ENCODE results near the genes PDE3A, SPX and ABCC9.

- RRBS: no CpG with 5 or more reads among the region's 4 CpGs
Observed at GRCh38 chr12:19274406-19274977, 145.0 kb downstream of the PLEKHA5 start.

DNA sequence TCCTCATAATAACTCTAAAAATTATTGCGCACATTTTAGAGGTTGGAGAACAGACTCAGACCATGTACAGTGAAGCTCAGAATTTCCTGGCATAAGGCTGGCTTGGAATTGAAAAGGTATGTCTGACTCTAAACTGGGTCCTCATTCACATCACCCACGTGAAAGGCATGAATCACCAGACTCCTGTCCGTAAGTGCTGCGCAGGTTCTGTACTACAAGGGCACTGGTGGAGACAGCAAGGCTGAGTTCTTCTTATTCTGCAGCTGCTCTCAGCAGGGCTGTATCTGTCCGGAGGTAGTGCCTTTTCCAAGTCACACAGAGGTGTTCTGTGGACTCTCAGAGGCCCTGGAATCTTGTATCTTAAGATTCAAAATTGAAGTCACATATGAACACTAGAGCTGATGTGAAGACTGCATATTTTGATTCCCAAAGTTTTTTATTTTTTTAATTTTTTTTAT lies 27.4 kb upstream of the AEBP2 start:
- RRBS: no CpG with 5 or more reads among the region's 5 CpGs

GRCh38 chr12:19482590-19483143 lies 43.4 kb downstream of the AEBP2 start:
- RRBS: no CpG with 5 or more reads among the region's 9 CpGs

GRCh38 chr12:19581992-19583004 lies 143.0 kb downstream of the AEBP2 start:
- RRBS: no CpG with 5 or more reads among the region's 9 CpGs

DNA sequence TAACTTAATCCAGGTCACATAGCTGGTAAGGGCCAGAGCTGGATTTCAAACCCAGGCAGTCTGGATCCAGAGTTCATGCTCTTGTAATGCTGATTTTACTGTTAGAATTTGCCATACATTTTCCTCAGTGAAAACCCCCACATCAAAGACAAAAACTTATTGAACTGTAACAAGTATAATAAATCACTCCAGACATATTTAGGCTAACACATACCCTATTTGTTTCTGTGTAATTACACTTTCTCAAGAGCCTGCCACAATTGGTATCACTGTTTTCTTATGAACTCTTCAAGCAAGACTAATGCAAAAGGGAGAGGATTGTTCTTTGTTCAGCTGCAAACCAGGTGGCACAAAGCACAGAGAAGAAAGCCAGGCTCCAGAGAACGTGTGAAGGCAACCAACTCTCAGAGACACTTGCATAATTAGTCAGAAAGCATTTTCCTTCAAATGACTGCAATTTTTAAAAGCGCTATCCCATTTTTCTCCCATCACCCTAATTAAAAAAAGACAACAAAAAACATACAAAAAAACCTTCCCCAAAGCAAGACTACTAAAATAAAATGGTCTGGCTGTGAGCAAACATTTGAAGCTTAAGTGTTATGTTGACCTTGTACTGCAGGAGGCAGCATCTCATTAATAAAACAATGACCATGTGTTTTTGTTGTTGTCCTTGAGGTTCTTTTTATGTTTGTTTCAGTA lies 452.9 kb upstream of the PDE3A start:
- RRBS: no CpG with 5 or more reads among the region's 2 CpGs

DNA sequence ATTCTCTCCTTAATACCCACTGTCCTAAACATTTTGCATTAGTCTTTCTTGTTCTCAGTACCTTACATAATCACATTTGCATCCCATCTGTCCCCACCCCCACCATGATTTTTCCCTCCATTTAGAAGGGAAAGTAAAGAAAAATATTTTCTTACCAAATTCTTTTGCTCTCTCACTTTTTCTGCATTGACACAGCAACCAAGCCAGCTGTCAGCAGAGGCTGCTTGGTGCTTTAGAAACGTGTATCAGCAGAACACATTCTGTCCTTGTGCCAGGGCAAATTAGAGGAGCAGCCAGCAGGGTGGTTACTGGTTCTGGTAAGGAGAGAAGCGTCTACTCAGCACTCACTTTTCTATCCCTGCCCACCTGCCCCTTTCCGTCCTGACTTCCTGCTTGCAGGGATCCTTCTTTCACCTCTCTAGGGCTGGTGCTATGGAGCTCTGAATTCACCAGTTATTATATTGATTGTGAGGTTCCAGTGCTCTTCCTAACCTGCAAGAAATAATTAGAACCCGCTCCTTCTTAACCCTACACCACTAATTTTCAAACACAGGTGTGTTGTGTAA lies 327.5 kb upstream of the PDE3A start:
- RRBS: no CpG with 5 or more reads among the region's 4 CpGs

DNA sequence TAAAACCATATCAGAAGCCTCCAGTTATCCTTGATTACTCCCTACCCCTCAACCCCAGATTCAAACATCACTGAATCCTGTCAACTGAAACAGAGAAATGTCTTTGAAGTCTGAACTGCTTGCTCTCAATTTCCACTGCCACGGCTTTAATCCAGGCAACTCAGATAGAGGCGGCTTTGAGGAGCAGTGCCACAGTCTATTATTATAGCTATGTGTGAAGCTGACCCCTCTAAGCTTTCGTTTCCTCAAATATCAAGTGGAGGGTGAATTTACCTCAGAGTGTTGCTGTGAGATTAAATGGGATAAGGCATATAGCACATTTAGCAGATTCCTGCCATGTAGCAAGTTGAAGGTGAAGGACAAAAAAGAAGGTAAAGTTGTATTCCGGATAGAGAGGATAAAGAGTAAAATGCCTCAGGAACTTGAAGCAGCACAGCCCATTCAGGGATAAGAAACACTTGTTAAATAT lies 48.9 kb upstream of the PDE3A start:
- RRBS: no CpG with 5 or more reads among the region's 4 CpGs

DNA sequence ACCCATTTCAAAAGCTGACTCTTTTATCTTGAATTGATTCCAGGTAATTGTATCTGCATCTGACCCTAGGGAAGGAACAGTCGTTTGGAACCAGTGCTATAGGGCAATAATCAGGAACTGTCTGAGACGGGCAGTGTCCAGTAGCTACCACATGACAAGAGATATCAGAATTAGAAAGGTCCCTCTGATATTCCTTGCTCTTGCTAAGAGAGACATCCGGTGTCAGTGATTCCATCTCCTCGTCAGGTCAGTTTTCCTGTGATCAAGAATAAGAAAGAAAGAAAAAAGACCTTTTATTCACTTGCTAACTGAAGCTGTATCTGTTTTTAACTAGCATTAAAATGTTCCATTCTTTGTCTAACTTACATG lies 47.7 kb upstream of the PDE3A start:
- RRBS: no CpG with 5 or more reads among the region's 4 CpGs

DNA sequence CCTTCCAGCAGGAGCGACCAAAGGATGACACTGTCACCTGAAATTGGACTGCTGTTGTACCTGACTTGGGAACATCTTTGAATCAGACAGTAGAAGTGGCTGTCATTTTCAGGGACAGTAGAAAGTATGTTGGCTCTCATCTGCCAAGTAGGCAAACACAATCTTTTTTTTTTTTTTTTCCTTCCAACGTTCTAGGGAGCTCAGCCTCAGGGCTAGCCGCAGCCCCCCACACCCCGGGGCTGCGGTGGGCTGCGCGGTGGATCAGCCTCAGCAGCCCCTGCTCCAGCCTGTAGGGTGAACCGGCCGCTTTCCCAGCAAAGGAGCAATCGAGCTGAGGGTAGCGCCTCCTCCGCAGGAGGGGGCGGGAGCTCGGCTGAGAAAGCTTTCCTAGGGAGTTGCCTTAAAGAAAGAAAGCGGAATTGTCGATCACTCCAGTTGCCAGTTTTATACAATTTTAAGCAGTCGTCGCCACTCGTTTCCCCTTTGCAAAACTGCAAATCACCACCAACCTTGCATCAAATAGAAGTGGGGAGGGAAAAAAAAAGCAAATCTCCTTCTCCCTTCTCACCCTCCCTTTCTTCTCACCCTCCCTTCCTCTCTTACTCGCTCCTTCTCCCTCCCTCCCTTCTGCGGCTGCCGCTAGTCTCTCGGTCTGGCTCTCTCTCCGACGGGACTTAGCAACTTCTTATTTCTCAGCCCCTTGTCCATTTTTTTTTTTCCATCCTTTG lies at the start of gene PDE3A:
Gene PDE3A (plus strand): TSS at position 639 of the 728 bp plus-strand sequence.
- RRBS: 2% methylated on average over 5 of the region's 25 CpGs

DNA sequence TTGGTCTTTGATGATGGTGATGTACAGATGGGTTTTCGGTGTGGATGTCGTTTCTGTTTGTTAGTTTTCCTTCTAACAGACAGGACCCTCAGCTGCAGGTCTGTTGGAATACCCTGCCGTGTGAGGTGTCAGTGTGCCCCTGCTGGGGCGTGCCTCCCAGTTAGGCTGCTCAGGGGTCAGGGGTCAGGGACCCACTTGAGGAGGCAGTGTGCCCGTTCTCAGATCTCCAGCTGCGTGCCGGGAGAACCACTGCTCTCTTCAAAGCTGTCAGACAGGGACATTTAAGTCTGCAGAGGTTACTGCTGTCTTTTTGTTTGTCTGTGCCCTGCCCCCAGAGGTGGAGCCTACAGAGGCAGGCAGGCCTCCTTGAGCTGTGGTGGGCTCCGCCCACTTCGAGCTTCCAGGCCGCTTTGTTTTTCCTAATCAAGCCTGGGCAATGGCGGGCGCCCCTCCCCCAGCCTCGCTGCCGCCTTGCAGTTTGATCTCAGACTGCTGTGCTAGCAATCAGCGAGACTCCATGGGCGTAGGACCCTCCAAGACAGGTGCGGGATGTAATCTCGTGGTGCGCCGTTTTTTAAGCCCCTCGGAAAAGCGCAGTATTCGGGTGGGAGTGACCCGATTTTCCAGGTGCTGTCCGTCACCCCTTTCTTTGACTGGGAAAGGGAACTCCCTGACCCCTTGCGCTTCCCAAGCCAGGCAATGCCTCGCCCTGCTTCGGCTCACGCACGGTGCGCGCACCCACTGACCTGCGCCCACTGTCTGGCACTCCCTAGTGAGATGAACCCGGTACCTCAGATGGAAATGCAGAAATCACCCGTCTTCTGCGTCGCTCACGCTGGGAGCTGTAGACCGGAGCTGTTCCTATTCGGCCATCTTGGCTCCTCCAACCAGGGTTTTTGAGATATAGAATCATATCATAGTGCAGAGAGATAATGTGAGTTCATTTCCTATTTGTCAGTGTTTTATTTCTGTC lies 83.5 kb downstream of the SLCO1B1 start:
- RRBS: no CpG with 5 or more reads among the region's 40 CpGs

- RRBS: no CpG with 5 or more reads among the region's 2 CpGs
Observed at GRCh38 chr12:21526056-21526517, at the start of gene SPX. TSS of gene SPX (plus strand) at chr12:21526296.

DNA sequence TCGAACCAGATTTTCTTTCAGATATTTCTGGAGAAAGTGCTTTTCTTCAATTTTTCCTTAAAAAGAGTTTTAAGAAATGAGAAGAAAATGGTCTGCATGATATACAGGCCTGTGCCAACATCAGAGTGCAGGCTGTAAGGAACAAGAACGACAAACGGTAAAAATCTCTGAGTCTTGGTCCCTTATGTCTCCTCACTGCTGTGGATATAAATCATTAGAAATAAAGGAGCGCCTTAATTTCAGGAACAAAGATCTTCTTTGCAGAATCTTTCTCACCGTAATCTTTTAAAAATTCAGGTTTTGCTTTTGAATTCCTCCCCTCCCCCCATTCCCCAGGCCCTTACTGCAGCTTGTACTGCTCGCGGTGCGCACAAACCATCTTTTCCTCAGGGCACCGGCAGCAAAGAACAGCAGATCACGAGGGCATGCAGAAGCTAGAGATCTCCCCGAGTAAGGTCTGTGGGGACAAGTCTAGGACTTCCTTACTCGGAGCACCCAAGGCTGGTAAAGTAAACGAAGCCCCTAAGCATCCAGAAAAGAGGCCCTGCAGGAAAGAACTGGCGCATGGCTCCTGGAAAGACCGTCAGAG lies 904 bp downstream of the LDHB start:
- RRBS: no CpG with 5 or more reads among the region's 15 CpGs

- RRBS: no CpG with 5 or more reads among the region's 4 CpGs
Observed at GRCh38 chr12:21697988-21698298, 40.3 kb upstream of the LDHB start.

GRCh38 chr12:21765900-21766422 lies 8.5 kb downstream of the KCNJ8 start:
- RRBS: no CpG with 5 or more reads among the region's 12 CpGs

DNA sequence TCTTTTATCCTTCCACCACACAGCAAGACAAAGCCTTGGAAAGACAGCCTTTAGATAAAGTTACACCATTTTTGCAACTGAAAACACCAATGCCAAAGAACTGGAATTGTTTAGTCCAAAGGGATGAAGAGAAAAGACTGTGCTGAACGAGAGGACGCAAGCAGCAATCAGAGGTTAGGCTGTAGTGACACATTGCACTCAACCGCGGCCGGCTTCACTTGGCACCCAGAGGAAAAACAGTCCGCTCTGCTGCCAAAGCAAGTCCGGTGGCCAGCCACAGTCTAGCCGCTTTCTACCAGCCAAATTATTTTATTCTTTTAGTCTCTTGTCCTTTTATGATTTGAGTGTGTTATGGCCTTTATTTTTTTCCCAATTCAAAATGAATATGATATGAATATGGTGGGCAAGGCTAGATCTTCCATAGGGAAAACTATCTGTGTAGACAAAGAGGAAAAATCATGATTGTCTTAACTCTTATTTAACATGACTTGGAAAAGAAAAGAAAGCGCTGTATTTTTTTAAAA lies 49.2 kb upstream of the KCNJ8 start:
- RRBS: no CpG with 5 or more reads among the region's 9 CpGs

DNA sequence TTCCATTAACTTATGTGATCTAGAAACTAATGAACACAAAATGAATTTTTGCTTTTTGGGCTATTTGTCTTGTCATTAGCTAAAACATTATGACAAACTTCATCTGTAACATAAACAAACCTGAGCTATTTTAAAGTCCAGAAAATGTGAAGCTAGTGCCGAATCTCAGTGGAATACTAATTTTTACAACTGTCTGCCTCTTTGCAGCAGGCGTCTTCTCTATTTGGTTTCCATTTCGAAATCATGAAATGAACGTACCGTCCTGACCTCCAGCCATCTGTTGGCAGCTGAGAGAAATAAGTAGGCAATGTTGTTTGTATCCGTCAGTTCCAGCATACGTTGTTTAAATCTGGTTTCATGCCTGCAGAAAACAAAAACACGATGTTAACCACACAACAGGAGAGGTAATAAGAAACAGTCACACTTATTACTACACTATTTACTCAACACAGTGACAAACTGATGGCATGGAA lies 54.2 kb upstream of the KCNJ8 start:
- RRBS: no CpG with 5 or more reads among the region's 8 CpGs

DNA sequence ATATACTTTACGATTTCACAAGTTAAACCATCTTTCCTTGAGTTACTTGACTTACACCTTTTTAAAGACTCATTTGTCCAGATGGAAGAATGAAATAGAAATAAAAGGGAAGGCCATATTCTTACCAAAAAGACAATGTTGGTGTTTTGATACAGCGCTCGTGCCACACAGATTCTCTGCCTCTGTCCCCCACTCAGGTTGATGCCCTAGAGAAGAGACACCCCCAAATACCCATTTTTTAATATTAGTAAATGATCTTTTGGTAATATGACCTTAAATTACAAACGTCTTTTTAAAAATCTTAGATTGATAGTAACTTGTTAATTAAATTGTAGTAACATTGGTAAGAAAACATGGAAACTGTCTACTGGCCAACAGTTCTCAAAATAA lies 81.8 kb downstream of the ABCC9 start:
- RRBS: no CpG with 5 or more reads among the region's 4 CpGs

- RRBS: no CpG with 5 or more reads among the region's 5 CpGs
Observed at GRCh38 chr12:21881684-21882526, 59.3 kb downstream of the ABCC9 start.

GRCh38 chr12:21940510-21941584 lies at the start of gene ABCC9:
TSS of gene ABCC9 (minus strand) at chr12:21941426.
- RRBS: 3% methylated on average over 13 of the region's 45 CpGs

Data from non-pigmented ciliary epithelial cell (primary cell).